GM12891 (cell line): Measurements from ENCODE around the genes NAPB, SYNDIG1 and CST7.

DNA sequence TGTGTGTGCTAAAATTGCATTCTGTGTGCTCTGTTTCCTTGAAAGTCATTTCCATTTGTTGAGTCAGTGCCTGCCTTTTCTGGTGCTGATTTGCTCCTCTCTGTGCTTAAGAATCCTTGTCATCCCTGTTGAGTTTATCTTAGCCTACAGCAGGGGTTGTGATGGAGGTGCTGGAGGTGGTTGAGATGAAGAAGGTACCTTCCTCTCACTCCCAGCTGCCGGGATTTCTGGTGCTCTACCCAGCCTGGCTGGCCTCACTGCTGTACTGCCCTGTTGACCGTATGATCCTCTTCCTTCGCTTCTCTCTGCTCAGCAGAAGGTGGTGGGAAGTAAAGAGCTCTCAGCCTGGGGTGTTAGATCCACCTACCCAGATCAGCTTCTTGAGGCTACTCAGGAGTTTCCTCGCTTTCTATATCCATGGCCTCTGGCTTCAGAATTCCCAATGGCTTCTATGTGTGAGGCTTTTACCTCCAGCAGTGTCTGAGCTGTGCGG lies 101.1 kb upstream of the NXT1 start:
- RRBS, result no CpG with 5 or more reads among the region's 5 CpGs

DNA sequence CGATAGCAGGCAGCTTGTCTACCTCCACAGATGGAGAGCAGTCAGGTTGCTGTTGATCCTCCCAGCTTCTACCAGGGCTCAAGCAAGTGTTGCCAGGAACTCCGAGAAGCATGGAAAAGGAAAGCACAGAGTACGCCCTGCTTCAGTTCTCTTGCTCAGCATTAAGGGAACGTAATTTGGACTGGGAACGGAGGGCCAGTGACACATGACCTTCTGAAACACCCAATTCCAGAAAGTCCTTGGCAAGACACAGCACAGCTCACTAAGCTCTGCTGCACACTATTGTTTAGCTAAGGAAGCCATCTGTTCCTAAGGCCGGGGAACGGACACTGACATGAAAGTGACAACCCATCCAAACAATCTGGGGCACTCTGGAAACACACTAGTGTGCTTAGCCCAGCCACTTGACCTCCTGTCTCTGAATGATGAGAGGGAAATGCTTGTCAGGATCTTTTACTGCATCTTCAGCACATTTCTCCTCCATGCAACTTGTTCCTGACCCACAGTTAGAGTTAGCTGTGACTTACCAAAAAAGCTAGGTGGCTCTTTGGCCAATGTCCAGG lies 56.9 kb upstream of the NXT1 start:
- RRBS, result no CpG with 5 or more reads among the region's 7 CpGs

DNA sequence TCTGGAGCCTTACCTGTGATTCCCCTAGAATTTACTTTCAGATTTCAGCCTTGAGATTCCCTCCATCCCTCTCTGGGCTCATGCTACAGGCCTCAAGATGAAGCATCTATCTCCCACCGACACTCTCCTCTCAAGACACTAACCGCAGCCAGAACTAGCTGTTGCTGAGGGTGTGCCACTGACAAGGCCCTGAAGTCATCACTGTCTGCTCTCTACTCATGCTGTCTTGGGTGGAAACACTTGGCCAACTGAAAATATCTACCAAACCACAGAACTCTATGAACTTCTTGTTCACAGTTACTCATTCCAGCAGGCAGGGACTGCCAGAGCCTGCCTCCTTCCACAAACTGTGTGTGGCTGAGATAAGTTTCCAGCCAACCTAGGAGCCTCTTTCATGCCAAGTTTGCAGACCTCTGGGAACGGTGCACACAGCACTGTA lies 45.6 kb upstream of the NXT1 start:
- RRBS, result no CpG with 5 or more reads among the region's 3 CpGs

DNA sequence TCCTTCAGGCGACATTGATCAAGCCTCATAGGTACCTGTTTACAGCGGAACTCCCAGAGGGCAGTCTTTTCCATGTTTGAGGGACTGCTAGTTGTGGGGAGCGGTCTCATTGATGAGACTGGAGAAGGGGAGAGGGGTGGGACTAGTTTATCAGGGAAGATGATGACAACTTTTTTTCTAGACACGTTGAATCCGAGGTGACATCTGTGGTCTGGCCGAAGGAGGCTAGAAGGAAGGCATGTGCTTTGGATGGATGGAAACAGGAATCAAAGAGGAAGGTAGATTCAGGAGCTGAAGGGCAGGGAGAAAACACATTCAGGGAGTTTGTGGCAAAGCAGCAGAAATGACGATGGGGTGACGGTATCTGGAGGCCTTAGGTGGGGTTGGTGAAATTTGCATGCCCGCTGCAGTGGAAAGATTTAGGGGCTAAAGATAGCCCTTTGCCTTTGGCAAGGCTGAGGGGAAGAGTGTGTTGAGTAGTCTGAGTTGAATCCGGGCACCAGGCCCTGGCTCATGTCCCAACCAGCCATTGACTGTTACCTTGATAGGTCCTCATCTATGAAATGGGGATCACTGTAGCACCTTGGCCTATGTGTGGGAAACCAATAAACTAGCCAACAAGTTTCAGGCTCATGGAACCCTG lies 1.2 kb downstream of the GZF1 start:
- RRBS, result no CpG with 5 or more reads among the region's 10 CpGs

GRCh38 chr20:23364190-23364657 lies 2.2 kb downstream of the GZF1 start:
- RRBS, result no CpG with 5 or more reads among the region's 6 CpGs

- RRBS, result 2% methylated on average over 13 of the region's 55 CpGs
These were observed at the start of gene NAPB for GRCh38 chr20:23421091-23421824. Gene NAPB (minus strand): TSS chr20:23421488.

- RRBS, result no CpG with 5 or more reads among the region's 7 CpGs
These were observed 233 bp upstream of the CST11 start for GRCh38 chr20:23452930-23453288.

DNA sequence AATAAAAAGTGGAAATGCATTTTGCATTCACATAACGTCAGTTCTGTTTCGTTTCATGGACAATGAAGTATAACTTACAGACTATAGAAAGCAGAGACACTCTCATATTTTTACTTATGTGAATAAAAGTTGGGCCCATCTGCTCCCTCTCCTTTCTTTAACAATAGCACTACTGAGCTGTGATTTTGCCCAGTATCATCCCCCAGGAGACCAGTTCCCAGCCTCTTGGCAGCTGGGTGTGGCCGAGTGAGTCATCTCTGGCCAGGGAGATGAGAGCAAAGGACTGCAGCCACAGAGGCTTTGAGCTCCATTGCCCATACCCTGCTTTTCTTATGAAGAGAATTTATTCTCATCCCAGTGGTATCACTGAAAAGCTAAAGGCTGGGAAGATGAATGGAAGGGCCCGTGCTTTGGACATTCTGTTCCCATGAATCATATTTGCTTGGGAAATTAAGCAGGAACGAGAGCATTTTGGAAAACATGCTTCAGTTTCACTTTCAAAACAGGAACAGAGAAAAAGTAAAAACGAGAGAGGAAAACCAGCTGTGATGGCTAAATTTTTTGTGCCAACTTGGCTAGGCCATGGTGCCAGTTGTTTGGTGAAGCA lies 14.9 kb downstream of the CST3 start:
- RRBS, result no CpG with 5 or more reads among the region's 6 CpGs

DNA sequence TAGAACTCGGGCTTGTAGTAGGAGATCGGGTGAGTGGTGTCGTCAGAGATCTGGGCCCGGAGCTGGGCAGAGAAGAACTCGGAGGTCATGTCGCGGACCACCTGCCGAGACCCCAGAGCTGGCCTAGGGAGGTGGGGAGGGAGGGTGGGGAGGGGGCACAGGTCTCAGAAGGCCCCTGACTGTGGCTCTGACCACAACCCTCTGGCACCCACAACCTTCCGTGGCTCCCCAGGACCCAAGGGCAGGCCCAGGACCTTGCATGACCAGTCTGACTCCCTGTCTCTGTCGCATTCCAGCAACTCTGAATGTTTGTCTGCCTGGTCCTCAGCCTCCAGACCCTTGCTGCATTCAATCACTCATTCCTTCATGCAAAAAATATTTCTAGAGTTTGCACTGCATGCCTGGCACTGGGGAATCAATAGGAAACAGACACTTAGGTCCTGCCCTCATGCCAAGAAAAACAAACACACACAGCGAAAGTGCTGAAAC lies 2.0 kb downstream of the GGTLC1 start:
- RRBS, result no CpG with 5 or more reads among the region's 11 CpGs

- RRBS, result no CpG with 5 or more reads among the region's 5 CpGs
These were observed 77.5 kb upstream of the GGTLC1 start for GRCh38 chr20:24066027-24066545.

DNA sequence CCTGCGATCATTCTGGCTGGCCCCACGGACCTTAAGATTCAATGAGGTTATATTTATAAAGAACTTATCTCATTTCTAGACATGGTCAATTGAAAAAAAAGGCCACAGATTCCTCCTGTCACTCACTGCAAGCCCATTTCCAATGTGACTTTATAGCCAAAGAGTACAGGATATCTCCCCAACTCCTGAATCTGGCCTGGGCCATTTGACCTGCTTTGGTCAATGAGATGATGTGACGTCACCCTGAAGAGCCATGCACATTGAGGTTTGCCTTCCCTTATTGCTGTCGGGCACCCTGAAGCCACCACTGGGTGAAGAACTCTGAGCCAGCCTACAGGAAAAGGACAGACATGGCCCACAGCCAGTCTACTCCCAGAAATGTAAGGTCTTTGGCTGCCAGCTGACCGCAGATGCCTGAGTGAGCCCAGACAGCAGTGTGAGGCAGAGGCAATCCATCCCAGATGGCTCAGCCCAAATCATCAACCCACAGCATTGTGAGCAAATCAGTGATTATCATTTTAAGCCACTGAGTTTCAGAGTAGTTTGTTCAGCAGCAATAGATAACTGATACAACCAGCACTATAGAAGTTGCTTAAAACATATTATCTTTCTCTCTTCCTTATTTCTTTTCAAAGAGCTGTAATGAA lies 3.7 kb upstream of the SYNDIG1 start:
- RRBS, result no CpG with 5 or more reads among the region's 5 CpGs

DNA sequence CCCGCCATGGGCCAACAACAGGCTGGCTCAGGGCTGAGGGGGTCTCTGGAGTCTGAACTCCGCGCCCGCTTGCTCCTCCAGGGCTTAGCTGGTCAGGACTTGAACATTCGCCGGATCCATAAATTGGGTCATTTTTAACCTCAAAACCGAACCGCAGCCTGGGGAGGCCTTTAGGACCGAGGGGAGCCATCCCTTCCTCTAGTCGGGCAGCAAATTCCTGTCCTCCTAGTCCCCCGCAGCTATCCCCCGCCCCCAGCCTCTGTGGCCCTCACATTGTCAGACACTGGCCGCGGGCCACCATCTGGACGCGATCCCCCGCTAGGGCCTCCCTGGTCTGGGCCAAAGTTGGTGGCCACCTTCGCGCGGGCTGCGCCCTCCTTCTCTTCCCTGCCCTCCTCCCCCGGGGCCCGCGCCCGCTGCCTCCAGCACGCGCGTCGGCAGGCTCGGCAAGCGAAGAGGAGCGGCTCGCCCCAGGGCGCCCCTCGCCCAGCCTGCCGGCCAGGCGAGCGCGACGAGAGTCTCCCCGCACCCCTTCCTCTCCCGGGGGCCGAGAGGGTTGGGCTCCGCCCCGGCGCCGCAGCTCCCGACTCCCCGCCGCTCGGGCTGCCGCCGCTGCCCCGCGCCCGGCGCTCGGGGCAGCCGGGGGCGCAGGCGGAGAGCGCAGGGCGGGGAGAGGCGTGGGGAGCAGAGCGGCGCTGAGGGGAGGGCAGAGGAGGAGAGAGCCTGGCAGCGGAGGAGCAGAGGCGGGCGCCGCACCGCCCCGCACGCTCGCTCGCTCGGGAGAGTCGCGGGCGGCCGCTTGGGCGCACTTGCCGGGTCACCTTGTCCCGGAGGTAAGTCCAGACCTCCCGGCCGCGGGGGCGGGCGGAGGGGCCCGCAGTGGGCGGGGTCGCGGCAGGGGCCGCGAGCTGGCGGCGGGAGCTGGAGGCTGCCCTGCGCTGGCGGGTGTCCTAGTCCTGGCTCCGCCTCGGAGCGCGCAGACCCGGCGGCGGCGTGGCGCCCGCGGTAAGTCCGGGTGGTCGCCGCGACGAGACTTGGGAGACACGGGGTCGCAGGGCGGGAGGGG lies at the start of gene SYNDIG1:
Gene SYNDIG1, plus strand, starts transcription at position 709 of the 1,066 bp plus-strand sequence.
- RRBS, result 3% methylated on average over 39 of the region's 117 CpGs

DNA sequence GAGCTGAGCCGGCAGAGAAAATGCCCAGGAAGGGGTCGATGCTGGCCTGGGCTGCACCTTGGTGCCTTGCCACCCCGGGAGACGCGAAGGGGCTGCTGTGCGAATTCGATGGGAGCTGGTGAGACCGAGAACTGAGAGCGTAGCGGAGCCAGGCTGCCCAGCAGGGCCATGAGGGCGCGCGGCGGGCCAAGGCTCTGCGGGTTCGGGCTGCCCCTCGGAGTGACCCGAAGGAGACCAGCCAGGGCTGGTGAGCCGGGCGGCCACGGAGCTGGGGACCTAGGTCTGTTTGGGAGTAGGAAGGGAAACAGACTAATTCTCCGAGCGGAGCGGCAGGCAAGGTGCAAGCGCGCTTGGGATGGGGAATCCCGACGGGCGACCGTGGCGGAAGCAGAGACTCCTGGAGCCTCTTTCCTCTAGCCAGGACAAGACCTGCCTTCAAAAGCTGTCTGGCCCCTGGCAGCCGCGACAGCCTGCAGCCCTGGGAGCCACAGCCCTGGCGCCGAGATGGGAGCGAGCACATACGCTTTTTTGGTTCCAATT lies 628 bp downstream of the SYNDIG1 start:
- RRBS, result 4% methylated on average over 3 of the region's 37 CpGs

DNA sequence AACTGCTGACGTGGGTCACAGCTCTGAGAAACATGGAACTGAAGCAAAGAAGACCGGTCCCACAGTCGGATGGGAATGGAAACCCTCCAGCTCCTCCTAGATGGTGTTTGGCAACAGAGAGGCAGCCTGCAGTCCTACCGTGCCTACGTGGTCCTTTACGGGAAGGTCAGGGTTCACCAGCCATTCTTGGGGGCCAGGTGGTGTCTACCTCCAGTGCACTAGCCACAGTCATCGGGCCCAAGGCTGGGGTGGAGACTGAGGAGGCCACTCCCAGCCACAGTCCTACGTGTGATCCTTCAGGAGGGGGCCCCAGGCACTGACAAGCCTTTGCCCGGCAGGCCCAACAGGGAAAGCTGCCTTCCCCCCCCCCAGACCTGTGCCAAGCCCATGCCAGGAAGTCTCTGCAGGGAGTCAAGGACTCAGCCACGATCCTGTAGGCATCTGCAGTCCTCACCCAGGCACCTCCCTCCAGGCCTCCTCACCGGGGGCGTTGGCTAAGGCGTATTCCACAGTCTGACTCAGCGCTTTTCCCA lies 203.1 kb upstream of the CST7 start:
- RRBS, result no CpG with 5 or more reads among the region's 14 CpGs

GRCh38 chr20:24948842-24949583 lies at the start of gene CST7:
Gene CST7 (plus strand): TSS chr20:24949269.
- RRBS, result no CpG with 5 or more reads among the region's 17 CpGs

GRCh38 chr20:24959522-24959940 lies 10.5 kb downstream of the CST7 start:
- RRBS, result no CpG with 5 or more reads among the region's 10 CpGs

DNA sequence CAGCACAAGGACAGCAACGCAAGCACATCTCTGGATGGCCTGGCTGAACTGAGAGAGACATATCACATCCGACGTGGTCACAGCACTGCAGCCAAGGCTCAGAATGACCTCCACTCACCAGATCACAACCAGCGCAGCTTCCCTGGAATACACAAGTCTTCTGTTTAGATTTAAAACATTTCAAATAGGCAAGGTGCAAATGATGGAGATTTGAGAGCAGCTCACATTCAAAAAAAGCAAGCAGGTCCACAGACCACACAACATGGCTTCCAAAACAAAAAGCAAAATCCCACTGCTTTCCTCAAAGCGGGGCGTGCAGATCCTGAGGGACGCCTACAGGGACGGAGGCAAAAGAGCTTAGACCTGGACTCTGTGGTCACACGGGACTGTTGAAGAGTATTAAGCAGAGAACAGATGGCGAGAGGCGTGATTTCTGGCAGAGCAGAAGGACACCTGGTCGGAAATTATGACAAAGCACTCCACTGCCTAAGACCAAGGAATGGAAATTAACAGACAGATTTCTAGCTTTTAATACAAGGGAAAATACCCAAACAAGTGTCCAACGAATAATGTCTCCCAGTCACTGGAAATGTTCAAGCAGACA lies 15.3 kb downstream of the CST7 start:
- RRBS, result no CpG with 5 or more reads among the region's 13 CpGs

- RRBS, result no CpG with 5 or more reads among the region's 18 CpGs
These were observed 12.2 kb downstream of the APMAP start for GRCh38 chr20:24980380-24980673.

DNA sequence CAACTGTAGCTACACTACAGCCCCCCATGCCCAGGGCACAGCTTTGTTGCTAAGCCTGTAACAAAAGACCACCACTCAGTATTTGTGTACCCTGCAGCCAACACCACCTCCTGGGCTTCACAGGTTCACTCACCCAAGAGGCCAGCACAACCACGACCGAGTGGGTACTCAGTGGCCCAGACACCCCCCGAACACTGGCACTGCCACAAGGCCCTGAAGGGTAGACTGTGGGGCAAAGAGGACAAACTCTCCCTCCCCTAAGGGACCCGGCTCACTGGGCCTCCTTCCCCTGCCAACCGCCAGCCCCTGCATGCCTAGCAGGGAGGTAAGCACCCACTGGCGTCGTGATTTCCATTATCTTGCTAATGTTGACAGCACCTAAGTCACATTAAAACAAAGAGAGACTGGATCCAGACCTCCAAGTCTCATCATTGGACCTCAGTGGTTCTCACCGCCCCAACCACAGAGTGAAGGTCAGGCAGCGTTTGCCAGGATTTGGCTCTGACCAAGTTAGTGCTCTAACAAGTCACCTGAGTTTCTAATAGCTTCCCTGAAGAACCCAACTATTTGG lies 13.9 kb upstream of the APMAP start:
- RRBS, result no CpG with 5 or more reads among the region's 9 CpGs

DNA sequence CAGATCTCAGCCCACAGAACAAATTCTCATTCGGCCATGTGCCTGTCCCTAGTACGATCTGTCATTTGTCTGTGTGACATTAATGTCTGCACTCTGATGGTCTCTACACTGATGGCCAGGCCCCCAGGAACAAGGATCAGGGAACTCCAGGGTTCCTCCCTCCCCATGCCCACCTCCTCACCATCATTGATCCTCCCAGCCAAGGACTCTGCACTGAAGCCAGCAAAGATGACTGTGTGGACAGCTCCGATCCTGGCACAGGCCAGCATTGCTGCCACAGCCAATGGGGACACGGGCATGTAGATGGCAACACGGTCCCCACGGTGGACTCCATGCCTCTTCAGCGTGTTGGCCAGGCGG lies 27.4 kb downstream of the ACSS1 start:
- RRBS, result no CpG with 5 or more reads among the region's 8 CpGs